Hepatocyte (in vitro differentiated cells and primary cell): ENCODE measurements around a stretch of chr4.

- RAMPAGE, long total RNA = no peak
- RRBS = no CpG with 5 or more reads among the region's 9 CpGs
Measured at GRCh38 chr4:10072126-10073437, 44.0 kb downstream of the WDR1 start.

DNA sequence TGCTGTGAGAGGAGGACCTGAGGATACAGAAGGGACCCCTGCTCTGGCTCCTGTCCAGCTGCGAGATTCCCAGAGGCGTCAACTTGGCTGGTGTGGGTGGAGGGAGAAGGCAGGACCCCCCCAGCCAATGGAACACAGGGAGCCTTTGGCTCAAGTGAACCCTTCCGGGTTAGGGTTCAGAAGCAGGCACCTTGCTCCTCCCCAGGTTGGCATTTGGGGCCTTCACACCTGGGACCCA, 29.8 kb downstream of the WDR1 start:
- RAMPAGE, long total RNA = no peak
- RRBS = no CpG with 5 or more reads among the region's 3 CpGs

GRCh38 chr4:10090220-10090881, 26.2 kb downstream of the WDR1 start:
- RAMPAGE, long total RNA = no peak
- RRBS = no CpG with 5 or more reads among the region's 14 CpGs

- RAMPAGE, long total RNA = no peak
- RRBS = no CpG with 5 or more reads among the region's 17 CpGs
Measured at GRCh38 chr4:10096071-10097057, 20.2 kb downstream of the WDR1 start.

GRCh38 chr4:10100953-10101615, 15.5 kb downstream of the WDR1 start:
- RAMPAGE, long total RNA = no peak
- RRBS = no CpG with 5 or more reads among the region's 17 CpGs

GRCh38 chr4:10103661-10104048, 12.9 kb downstream of the WDR1 start:
- RAMPAGE, long total RNA = no peak
- RRBS = 93% methylated on average over 4 of the region's 9 CpGs

GRCh38 chr4:10115649-10115803, 1.1 kb downstream of the WDR1 start:
- RAMPAGE, long total RNA = no peak
- RRBS = 54% methylated on average over 1 of the region's 7 CpGs

DNA sequence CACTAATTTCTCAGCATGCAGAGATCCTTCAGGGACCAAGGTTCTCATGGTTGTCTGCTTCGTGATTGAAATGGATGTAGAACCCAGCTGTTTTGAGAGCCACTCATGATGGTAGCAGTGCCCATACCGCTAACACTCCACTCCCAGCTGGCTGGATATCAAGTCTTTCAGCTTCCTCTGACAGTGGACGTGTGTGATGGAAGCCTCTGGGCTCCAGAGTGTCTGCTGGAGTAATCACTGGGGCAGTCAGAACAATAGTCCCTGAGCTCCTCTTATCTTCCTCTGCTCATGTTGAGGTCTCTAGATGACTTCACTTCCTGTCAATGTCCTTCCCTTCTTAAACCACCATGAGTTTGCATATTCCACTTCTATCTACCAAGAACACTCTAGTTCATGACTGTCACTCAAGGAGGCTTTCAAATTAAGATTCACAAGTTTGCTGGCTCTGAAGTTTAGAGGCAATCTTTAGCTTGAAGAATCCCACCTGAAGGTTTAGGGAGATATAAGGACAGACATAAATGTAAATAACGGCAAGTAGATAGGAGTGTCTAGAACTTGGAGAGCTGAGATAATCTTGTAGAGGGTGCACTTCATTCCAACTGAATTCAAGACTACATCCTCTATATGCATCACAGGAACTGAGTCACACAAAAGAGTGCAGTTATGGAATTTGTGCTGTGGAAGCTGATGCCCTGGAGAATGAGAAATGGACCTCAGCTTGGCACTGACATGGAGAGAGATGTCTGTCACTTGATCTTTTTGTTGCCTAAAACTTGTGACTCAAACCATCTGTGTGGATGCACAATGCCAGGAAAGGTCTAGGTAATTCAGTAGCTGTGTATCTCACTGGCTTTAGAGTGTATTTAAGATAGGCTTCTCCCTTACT, 64.6 kb upstream of the WDR1 start:
- RAMPAGE, long total RNA = no peak
- RRBS = no CpG with 5 or more reads among the region's 4 CpGs

DNA sequence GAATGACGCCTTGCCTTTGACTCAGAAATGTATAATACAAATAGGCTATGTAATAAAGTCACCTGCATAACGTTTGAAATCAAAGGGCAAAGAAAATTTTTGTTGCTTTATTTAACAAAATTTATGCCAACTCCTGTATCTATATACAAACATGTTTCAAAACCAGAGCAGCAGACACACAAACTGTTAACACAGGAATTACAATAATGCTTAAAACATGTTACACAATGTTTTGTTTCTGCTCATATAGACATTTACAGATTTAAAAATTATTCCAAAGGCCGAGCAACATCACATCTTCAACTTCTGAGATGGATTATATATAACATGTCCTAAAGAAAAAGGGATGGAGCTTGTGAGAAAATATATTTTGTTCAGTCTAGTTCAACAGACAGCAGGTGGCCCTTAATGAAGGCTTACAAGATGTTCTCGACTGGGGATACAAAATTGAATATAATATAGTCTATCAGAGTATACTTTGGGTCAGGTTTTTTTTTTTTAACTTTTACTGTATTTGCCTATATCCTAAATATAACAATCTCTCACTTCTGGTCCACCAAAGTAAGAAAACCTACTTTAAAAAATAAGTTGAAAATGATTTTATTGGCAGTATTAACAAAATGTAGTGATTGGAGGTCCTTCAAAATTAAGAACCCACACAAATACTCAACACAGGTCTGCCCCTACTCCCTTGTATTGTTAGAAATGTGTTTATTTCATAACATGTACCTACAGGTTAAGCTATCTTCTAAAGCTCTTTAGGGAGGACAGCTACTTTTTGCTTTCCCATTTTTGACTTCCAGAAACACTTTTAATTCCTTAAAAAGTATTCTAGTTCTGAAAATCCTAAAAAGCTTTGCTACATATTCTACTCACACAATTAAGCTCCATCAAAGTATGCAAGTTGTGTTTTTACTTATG, 17.2 kb downstream of the ZNF518B start:
- RAMPAGE, long total RNA = no peak
- RRBS = no CpG with 5 or more reads among the region's 4 CpGs

DNA sequence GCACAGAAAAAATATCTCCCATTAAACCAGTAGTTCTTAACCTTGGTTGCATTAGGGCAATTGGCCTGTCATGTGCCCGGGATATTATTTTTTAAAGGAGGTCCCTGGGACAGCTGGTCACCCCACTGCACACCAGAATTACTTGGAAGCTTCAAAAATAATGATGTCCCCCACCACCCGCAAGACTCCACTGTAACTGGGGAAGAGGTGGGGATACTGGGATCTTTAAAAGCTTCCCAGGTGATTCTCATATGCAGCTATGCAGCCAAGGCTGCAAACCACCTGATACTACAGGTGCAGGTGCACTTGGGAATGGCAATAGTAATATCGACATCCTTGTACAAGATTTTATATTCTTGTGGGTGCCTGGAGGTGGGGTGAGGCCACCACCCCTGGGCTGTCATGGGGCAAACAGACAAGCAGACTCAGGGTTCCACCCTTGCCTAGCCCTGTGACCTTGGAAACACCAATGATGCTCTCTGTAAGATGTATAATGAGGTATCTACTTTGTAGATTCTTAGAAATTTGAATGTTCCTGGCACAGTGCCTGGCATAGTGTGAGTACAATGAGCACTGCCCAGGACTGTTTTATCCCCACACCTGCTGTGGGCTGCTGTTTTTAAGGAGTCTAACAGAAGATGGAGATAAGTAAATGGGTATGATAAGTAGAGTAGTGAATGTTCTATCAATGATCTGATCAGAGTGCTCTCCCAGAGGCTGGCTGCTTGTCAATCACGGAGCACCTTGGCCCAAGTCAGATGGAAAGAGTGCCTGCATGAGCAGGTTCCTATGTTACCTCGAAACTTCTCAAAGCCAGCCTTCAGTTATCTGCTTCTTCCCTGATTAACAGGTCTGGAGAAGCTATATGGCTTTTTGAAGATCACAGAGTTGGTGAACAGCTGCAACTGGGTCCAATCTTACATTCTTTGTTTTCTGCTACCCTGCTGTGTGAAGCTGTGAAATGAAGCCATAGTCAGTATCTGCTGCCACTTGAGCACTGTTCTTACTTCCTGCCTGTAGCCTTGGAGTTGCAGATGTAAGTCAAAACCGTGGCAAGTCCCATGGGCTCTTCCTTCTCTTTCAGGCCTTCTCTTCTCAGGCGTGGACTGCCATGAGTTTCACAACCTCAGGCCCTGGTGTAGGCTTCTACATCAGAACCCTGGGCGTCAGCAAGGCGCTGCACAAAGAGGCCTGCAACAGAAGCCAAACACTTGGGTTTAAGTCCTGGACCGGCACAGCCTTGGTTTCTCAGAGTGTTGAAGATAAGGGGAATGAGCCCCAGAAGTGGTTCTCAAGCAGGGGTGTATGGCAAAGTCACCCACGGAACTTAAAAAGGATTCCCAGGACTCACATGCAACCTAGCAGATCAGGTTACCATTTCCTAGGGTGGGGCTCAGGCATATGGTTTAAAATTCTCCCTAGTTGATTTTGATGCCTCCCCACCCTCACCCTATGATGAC, 2.9 kb downstream of the ZNF518B start:
- RAMPAGE, long total RNA = no peak
- RRBS = no CpG with 5 or more reads among the region's 11 CpGs

DNA sequence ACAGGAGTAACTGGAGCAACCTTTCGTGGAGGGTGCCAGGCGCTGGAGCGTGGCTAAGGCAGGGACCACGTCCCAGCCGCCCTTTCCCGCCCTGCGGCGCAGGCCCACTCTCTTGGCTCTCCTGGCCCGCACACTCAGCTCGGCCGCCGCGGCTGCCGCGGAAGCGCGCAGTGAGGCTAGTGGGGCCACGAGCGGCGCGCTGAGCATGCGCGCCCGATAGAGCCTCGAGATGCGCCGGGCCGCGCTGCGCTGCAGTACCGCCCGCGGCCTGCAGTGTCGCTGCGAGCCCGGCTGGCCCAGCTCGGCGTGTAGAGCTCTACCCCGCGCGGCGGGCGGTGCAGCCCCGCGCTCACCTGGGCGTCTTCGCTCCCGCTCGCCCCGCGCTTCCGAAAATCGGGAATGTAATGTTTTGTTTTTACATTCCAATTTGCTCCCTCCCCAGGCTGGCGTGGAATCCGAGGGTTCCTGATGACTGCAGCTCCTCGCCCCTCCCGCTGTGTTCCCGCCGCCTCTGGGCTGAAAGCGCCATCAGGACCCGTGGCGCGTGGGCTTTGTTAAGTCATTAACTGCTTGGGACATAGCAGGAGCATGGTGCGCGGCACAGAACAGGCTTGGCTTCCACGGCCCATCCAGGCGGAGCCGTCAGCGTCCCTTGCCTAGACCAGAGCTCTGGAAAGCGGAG, 4.1 kb upstream of the ZNF518B start:
- RAMPAGE, long total RNA = no peak
- RRBS = 4% methylated on average over 10 of the region's 70 CpGs

GRCh38 chr4:10724240-10724635, 39.7 kb upstream of the CLNK start:
- RAMPAGE, long total RNA = no peak
- RRBS = no CpG with 5 or more reads among the region's 6 CpGs

DNA sequence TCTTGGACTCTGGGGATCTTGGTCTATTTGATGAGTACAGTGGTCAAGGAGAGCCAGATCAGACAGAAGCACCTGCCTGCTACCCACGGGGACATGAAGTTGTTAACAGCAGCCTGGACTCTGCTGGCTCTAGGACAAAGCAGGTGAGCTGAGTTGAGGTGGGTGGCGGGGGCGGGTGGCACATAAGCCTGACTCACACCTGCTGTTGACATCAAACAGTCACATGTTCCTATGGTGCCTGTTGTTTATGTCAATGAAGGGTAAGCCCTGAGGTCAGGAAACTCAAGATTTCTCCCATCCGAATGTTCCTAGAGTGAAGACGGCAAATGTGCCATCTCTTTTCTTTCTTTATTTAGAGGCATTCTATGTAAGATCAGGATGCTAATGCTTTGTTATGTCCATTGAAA, 50.2 kb upstream of the CLNK start:
- RAMPAGE, long total RNA = no peak
- RRBS = no CpG with 5 or more reads among the region's 5 CpGs

DNA sequence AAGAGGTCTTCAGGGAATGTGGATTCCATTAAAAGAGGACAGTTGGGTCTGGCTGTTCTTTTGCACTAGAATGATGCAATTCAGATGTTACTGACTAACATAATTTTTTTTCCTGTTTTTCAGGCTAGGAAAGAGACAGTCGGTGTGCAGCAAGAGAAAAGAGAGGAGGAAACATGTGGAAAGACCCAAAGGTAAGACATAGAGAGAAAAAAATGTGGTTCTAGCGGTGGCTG, 92.1 kb downstream of the HS3ST1 start:
- RAMPAGE, long total RNA = no peak
- RRBS = no CpG with 5 or more reads among the region's 2 CpGs

DNA sequence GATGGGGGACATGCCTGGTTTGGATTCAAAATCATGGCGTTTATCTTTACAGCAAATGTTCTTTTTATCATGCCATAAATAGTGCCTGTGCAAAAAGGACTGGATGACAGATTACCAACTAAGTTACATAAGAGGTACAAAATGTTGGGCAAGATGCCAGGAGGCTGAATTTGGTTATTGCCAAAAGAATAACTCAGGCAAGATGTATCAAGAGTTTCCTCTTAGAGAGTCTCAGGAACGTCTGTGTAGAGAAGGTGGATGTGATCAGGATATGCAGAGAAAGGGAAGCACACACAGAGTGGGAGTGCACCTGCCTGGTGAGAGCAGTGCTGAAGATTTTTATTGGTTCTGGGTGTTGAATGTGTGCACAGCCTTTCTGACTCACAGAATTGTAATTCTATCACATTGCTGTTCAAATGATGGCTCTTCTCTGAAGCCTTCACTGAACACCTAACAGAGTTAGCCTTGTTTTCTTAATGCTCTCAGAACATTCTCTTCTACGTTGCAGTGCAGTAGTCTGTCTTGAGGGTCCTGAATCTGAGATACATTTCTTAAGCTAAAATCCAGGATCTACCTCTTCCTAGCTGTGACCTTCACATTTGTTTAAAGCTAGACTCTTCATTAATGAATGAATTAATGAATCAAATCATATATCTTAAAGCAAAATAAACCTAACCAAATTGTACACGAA, 156.9 kb upstream of the HS3ST1 start:
- RAMPAGE, long total RNA = no peak
- RRBS = no CpG with 5 or more reads among the region's 4 CpGs

GRCh38 chr4:12116171-12116476, 687.4 kb upstream of the HS3ST1 start:
- RAMPAGE, long total RNA = no peak
- RRBS = no CpG with 5 or more reads among the region's 2 CpGs

DNA sequence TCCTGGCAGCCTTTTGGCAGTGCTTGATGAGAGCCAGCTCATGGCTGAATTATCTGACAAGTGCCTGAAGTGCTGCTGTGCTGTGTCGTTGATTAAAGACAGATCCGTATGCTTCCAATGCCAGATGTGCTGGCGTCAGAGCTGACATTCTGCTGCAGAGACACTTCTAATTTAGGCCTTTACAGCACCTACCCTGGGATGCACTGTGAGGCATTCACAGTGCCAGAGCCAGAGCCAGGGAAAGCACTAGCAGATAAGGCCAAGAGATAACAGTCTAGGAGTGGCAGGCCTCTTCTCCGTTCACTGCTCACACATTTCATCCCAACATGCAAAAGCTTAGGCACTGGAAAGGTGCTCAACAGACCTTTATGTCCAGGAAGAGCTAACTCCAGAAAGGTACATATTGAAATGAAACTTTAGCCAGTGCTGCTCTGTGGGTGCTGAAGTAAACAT, 995.4 kb downstream of the RAB28 start:
- RAMPAGE, long total RNA = no peak
- RRBS = no CpG with 5 or more reads among the region's 4 CpGs

- RAMPAGE, long total RNA = no peak
- RRBS = no CpG with 5 or more reads among the region's 3 CpGs
Measured at GRCh38 chr4:13337119-13337481, 147.0 kb downstream of the RAB28 start.

DNA sequence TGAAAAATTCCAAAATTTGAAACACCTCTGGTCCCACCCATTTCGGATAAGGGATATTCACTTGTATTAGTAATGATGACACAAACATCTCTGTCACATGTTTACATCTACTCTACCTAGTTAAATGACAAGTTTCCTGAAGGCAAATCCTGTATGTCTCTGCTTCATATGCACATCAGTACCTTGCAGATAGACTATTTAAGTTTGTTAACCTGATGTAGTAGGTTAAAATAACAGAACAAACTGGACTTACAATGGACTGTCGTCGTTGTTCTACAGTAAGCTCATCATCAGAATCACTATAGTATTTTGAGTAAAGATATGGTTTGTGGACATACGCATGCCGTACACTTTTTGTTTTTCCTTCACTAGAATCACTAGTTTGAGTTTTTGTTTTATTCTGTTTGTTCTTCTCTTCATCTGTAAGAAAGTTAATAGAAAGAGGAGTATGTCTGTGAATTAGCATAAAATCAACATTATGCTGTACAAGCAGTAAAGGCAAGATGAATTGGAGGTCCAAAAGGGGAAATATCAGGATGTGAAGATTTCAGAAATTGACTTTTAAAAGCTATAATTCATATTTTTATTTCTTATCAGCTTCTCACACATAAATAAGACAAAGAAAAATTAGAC, 16.7 kb downstream of the BOD1L1 start:
- RAMPAGE, long total RNA = no peak
- RRBS = no CpG with 5 or more reads among the region's 5 CpGs

DNA sequence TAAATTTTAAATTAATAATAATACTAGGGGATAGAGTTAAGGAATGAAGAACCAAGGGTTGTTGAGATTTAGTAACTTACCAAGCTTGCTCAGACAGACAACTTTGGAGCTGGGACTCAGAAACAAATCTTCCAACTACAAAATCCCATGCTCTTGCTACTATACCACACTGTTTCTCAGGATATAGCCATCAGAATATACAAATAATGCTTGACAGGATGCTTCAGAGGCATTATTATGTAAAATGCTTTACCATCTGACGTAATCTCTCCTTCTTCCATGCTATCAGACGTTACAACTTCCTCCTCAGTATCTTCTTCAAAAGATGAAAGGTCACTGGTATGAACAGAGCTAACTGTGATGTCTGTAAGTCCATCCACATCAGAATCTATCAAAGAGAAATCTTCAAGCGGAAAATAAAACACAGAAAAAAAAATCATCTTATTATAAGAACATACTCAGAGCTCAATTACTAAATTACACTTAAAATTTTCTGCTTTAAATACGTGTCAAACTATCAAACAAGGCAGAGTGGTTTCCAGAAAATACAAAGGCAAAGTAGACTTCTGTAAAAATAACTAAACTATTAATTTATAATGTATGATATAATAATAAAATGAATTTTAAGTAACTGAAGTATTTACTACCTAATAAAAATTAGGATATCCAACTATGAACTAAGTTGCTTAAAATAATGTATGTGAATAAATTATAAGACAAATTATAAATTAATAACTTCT, 14.1 kb downstream of the BOD1L1 start:
- RAMPAGE, long total RNA = no peak
- RRBS = no CpG with 5 or more reads among the region's 4 CpGs